HGPS cell (cell line): ENCODE data around the genes UBE3B, GLTP and ANAPC7.

- RRBS, result no CpG with 5 or more reads among the region's 13 CpGs
Observed at GRCh38 chr12:109124817-109125479, 8.6 kb downstream of the ACACB start.

DNA sequence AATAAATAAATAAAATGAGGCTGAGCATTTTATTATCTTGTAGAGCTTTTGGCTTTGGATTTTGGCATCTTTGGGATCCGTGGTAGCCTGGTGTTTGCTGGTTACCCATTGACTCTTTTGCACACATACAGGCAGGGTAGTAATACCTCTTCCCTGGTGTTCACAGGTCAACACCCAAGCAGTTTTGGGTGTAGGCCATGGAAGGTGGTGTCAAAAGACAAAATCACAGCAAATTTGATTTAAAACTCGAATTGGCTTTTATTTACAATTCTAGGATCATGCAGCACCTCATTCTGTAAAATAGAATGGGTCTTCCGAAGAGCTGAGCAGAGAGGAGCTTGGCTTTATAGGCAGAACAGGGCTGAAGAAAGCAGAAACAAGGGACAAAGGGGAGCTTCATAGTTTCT, 27.9 kb downstream of the ACACB start:
- RRBS, result no CpG with 5 or more reads among the region's 3 CpGs

DNA sequence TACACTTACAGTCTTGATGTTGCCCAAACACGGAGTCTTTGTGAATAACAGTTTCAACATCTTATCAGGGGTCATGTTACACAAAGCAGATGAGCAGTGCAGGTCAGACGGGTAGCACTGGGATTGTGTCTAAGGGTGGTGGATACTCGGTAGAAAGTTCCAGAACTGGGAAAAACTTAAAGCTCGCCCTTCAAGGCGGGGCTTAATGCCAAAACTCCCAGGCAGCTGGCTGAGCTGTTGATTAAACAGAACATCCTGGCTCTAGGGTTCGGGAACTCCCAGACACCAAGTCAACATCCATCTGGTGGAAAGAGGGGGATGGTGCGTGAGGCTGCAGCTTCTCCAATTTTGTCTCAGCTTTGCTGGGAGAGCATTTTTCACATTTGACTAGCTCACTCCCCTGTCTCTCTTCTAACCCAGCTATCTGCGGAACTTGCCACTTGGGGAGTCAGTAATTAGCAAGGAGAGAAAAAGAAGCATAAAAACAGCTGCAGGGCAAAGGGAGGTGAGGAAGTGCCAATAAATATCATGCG, 31.0 kb downstream of the FOXN4 start:
- RRBS, result no CpG with 5 or more reads among the region's 9 CpGs

GRCh38 chr12:109290254-109290509, 18.9 kb downstream of the FOXN4 start:
- RRBS, result no CpG with 5 or more reads among the region's 10 CpGs

GRCh38 chr12:109435370-109435938, 41.6 kb downstream of the KCTD10 start:
- RRBS, result no CpG with 5 or more reads among the region's 12 CpGs

- RRBS, result no CpG with 5 or more reads among the region's 5 CpGs
Observed at GRCh38 chr12:109461024-109461472, 16.1 kb downstream of the KCTD10 start.

DNA sequence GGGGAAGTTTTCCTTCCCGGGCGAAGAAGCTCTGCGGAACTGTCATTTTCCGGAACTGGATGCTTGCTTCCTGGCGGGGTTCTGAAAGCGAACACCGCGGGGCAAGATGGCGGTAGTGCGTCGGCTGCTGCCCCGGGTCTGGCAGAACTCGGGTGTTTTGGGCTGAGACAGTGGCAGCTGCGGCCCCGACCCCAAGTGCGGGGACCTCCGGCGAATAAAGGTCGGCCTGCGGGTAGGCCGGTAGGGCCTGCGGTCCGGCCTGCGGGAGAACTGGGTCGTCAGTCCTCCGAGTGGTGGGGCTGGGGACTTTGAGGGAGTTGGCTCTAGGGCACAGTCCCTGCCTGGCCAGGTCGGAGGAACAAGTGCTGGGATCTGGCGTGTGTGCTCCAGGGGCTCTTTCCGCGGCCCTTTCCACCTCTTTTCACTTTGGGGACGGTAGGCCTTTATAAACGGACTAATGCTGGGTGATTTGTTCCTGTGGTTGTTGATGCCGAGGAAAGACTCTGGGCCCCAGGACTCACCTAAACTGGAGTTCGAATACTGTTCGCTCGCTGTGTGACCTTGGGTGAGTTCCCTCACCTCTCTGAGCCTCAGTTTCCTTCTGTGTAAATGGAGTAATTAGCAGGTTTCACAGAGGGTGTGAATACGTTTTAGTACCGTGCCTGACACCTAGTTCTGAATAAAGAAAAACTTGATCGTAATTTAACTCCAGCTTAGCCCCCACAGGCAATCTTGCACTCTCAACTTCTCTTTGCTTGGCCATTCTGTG, at the start of gene UBE3B:
Gene UBE3B (plus strand): TSS at position 90 of the 769 bp plus-strand sequence.
- RRBS, result 1% methylated on average over 12 of the region's 39 CpGs

GRCh38 chr12:109606531-109607104, 33.0 kb downstream of the MVK start:
- RRBS, result 22% methylated on average over 11 of the region's 22 CpGs

GRCh38 chr12:109773308-109773821, 59.7 kb downstream of the FAM222A start:
- RRBS, result 12% methylated on average over 5 of the region's 19 CpGs

- RRBS, result no CpG with 5 or more reads among the region's 15 CpGs
Observed at GRCh38 chr12:109783792-109784334, 49.3 kb downstream of the TRPV4 start.

- RRBS, result 2% methylated on average over 39 of the region's 97 CpGs
Observed at GRCh38 chr12:109879787-109880929, at the start of gene GLTP. GLTP (minus strand) TSS chr12:109880541.

DNA sequence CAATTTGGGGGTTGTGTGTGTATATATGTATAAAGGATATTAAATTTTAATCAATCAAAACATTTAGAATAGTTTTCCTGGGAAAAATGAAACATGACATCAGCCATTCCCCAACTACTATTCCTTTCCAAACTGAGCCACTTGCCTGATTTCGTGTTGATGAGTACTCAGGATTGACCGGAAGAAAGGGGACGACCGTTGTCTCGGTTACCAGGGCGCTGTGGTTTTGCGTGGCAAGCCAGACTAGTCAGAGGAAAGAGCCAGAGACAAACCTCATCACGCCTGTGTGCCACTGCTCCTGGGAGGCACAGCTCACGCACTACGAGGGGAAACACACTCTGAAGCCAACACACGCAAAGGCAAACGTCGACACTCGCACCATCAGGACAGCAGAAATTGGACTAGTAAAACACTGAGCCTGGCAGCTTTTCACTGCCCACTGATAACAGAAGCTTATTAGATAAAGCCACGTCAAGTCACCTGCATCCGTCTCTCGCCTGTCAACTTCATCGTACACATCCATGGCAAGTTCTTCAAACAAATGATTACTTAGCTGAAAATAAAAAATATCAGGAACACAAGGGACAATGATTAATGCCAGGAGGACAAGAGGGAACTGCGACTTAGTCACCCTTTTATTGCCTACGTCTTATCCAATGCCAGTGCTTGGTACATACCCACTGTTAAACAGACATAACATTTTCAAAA, 34.9 kb downstream of the GIT2 start:
- RRBS, result no CpG with 5 or more reads among the region's 20 CpGs

DNA sequence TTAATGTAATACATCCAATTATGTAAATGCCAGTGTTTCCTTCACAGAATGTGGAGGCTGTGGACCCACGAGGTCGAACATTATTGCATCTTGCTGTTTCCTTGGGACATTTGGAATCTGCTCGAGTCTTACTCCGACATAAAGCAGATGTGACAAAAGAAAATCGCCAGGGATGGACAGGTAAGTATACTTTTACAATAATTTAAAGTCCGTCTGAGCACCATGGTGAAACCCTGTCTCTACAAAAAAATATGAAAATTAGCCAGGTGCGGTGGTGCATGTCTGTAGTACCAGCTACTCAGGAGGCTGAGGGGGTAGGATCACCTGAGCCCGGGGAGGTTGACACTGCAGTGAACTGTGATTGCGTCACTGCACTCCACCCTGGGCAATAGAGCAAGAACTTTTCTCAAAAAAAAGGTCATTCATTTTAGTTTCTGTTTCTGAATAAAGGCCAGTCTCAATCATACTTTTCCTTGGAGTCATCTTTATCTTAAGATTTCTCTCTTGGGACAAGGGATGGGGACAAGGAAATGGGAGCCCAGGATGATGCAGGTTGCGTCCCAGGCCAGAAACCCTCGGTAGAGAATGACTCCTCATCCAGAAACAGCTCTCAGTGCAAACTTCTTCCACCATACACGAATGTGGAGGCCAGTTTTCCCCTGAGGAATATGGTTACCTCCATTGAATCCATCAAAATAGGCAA, 12.9 kb downstream of the ANKRD13A start:
- RRBS, result no CpG with 5 or more reads among the region's 12 CpGs

DNA sequence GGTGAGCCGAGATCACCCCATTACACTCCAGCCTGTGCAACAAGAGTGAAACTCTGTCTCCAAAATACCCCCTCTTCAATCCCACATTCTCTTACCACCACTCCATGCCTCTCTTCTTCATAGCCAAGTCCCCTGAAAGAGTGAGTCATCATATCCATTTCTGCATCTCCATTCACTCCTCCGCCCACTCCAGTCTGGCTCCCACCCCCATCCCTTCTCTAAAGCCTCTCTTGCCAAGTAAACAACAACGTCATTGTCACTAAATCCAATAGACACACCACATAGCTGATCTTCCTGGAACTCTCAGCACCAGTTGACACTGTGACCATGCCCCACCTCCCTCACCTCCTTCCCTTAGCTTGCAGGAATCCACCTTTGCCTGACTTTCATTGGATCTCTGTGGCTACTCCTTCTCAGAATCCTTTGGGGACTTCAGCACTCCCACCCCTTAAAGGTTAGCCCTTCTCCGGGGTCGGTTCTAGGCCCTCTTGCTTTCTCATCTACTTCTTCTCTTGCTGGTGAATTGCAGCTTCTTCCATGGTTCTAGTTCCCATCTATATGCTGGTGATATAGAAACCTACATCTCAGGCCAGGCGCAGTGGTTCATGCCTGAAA, 12.0 kb upstream of the C12orf76 start:
- RRBS, result no CpG with 5 or more reads among the region's 6 CpGs

DNA sequence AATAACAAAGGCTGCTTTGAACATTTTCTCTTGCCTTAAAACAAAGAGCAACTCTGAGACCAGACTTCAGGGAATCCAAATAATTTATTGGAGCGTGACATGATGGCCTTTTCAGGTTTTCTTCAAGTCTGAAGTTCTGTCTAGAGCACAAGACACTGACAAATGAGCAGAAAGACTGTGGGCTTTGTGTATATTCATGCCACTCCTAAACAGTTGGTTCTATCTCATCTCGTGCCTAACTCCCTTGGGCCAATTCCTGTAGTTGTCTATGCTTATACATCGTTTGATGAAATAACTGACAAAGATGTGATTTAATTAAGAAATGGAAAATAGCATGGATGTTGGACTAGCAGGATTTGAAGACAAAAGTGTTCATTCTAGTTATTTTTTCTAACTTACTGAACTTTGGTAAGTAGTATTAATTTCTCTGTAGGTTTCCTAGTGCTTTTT, 47.5 kb downstream of the IFT81 start:
- RRBS, result no CpG with 5 or more reads among the region's 3 CpGs

DNA sequence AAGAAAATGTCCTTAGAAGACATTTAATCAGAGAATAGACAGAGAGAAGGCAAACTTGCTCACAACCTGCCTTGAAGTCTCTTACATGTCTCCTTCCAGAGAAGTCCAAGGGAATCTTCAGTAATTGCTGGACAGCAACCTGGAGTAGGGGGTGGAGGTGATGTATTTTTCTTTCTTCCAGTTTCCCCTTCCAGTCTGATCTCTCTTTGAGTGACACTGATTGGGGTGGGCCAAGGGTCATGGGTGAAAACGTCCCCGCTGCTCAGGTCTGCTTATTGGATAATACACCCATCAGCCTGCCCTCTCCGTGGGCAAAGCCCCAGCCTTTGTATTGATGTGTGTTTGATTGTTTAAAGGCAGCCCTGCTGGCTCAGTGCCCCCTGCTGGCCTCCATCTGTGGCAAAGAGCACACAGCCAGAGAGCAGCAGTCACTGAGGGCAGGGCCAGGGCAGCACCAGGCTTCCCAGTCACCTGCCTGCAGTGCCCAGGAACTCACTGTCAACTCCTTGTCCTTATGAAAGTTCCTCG, 35.7 kb upstream of the ATP2A2 start:
- RRBS, result no CpG with 5 or more reads among the region's 4 CpGs

DNA sequence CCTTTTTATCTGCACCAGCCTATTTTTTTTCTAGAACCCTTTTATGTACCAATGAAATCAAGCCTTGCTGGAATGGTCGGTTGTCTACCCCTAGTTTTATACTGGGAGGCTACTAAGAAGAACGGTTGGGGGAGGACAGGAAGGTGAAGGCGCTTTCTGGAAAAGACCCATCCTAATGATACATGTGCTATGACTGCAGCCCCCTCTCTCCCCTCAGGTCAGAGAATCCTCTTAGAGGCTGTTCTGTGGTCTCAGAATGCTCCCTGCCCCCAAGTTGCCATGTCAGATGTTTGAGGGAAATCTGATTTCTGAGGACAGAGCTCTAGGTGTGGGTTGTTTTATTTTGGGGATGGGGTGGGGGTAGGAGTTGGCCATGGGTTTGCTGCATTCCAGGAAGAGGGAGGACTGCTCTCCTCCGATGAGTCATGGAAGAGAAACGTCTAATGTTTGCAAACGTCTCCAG, 11.7 kb upstream of the ATP2A2 start:
- RRBS, result no CpG with 5 or more reads among the region's 6 CpGs

- RRBS, result no CpG with 5 or more reads among the region's 10 CpGs
Observed at GRCh38 chr12:110320602-110321157, 39.6 kb downstream of the ATP2A2 start.

- RRBS, result no CpG with 5 or more reads among the region's 9 CpGs
Observed at GRCh38 chr12:110335090-110336311, 54.5 kb downstream of the ATP2A2 start.

- RRBS, result under 1% methylated on average over 9 of the region's 80 CpGs
Observed at GRCh38 chr12:110403087-110404390, at the start of gene ANAPC7. ANAPC7 (minus strand) TSS chr12:110403708.